CMK (cell line): Measurements from ENCODE around the gene CPA4.

- RRBS, result no CpG with 5 or more reads among the region's 1 CpG
Measured at GRCh38 chr7:130095624-130096092, 25.3 kb downstream of the KLHDC10 start.

GRCh38 chr7:130144244-130144884, 60.8 kb downstream of the TMEM209 start:
- RRBS, result no CpG with 5 or more reads among the region's 8 CpGs

GRCh38 chr7:130292865-130293458, at the start of gene CPA4:
TSS of gene CPA4 (plus strand) at chr7:130293161.
- RRBS, result no CpG with 5 or more reads among the region's 1 CpG

- RRBS, result no CpG with 5 or more reads among the region's 4 CpGs
Measured at GRCh38 chr7:130394243-130394753, 14.0 kb downstream of the CPA1 start.

GRCh38 chr7:130441535-130442066, 785 bp upstream of the CEP41 start:
- RRBS, result no CpG with 5 or more reads among the region's 9 CpGs

- RRBS, result no CpG with 5 or more reads among the region's 6 CpGs
Measured at GRCh38 chr7:130542914-130544297, 51.5 kb downstream of the MEST start.

GRCh38 chr7:130556146-130556521, 64.2 kb downstream of the MEST start:
- RRBS, result no CpG with 5 or more reads among the region's 3 CpGs

DNA sequence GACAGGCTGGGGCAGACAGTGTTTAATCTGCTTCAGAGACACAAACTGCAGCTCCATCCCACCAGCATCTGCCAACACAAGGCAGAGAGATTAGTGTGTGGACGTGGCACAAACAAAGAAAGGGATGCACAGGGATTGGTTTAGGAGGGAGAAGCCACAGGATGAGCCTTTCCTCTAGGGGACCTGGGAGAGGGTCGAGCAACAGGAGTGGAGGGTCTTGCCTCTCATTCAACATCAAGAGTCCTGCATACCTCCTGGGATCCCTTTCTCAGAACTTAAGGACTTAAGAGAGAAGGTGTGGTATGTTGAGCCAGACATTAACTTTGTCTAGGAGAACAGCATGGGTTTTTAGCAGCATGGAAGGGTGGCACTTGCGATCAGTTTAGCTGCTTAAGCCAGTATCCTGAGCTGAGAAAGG, 132.6 kb upstream of the KLF14 start:
- RRBS, result no CpG with 5 or more reads among the region's 3 CpGs

DNA sequence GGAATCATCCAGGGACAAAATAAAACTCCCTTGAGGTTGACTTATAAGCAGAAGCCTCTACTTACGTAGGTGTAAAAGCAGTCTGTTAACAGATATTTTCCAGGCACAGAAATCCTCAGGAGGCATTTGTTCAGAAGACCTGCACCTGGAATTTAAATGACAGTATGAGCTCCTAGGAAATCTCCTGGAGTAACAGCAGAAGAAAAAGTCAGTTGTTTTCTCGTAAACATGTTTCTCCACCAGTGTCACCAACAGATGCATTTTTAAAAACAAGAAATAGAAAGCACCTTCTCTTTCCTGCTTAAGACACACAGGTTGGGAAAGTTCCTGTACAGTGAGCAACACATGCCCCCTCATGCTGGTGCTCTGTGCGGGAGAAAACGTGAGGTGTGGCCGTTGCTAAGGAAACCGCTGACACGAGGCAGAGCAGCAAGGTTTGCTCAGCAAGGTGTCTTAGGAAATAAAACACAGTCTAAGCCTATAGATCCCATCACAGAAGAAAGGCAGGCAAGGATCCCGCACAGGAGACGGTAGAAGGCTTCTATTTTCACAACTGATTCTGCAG, 150.3 kb upstream of the KLF14 start:
- RRBS, result no CpG with 5 or more reads among the region's 9 CpGs

DNA sequence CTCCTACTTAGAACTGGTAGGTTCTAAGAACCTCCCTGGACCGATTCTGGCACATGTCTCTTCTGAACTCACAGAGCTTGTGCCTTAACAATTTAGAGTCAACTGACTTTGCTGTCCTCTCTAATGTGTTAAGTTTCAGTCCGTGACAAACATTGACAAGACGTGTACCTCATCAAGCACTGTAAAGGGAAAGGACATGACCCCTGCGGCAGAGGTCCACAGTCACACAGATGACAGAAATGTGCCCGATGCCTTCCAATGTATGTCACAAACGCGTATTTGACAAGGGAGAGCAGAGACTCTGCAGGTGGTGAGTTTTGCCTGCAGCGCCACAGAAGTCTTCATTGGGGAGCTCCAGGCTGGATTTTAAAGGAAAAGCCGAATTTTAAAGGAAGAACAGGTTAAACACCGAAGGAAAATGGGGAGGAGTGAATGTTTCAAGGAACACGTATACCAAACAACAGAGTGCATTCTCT, 161.1 kb upstream of the KLF14 start:
- RRBS, result no CpG with 5 or more reads among the region's 11 CpGs

GRCh38 chr7:130925466-130925785, 191.4 kb upstream of the KLF14 start:
- RRBS, result no CpG with 5 or more reads among the region's 5 CpGs

GRCh38 chr7:131031262-131032062, 296.2 kb upstream of the MKLN1 start:
- RRBS, result no CpG with 5 or more reads among the region's 9 CpGs

GRCh38 chr7:131048607-131049779, 278.7 kb upstream of the MKLN1 start:
- RRBS, result no CpG with 5 or more reads among the region's 6 CpGs

DNA sequence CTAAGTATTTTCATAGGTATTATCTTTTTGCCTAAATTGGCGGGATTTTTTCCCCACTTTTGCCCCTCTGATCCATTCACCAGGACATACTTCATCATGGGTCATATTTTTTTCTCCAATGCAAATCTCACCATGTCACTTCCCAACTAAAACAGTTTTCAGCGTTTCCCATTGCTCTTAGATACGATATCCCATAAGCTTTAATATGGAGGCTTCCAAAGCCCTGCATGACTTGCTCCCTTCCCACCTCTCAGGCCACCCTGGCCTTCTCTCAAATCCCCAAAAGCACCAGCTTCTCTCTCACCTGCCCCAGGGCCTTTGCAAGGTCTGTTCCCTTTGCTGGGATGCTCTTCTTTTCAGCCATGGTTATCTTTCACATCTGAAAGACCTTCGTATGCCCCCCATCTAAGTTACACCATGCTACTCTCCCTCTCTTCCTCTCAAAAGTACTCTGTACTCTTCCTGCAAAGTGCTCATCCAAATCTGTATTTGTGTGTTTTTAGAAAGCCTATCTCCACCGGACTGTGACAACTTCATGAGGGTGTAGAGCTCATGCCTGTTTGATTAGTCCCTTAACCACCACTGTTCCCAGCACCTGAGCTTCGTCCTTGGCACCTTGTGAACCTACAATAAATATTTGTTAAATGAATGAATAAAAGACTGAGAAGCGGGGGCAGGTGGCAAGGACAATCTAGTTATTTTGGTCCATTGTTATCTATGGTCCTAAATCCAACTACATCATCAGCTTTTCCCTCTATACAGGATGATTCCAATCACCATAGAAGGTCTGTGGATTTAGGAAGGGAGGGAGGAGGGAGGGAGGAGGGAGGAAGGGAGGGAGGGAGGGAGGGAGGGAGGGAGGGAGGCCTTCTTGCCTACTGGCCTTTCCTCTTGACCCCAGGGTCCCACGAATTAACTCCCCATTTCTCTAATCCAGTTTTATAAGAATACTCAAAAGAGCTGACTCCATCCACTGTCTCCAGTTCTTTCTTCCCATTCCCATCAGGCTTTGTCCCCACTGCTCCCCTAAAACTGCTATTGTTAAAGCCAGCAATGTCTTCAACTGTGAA, 273.6 kb upstream of the MKLN1 start:
- RRBS, result no CpG with 5 or more reads among the region's 8 CpGs

DNA sequence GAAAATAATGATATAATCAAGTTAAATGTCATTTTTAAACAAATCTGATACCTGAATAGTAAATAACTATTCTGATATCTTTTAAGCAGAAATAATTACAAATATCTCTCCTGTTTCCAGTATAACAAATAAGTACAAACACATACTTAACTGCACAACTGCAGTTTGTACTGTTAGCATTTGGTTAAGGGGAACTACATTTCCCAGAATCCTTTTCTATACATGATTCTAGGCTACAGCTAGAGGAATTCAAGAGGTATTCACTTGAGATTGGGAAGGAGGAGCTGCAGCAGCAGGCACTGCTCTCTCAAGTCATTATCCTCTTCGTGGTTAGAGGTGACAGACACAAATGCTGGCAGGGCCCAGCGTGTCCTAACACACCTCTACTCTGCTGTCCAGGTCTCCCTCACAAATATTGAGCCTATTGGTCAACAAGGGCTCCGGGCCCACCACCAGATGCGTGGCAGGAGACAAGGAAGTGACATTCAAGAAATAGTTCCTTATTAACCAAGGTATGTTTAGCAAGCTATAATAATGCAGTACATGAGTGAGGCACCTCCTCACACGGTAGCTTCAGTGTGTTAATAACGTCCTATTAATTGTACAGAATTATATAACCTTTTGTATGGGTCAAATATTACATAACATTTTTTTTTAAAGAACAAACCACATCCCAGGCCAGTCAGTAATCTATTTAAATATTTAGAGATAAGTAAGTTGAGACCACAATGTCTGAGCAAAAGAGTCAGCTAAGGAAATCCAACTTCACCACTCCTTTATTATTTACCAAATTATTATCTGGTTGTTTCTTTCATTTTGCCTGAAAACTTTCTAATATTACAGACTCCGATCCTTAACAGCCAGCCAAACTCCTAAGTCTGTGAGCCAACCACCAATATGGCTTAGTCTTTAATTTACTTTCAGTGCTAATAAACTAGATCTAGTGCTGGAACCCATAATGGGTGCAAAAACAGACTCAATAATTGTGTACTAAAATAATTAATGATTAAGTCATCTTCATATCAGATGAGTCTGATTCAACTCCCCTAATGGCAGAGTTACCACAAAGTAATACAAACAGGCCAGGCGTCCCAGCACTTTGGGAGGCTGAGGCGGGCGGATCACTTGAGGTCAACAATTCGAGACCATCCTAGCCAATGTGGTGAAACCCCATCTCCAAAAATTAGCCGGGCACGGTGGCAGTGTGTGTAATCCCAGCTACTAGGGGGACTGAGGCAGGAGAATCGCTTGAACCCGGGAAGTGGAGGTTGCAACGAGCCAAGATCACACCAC, 254.7 kb upstream of the MKLN1 start:
- RRBS, result no CpG with 5 or more reads among the region's 16 CpGs

DNA sequence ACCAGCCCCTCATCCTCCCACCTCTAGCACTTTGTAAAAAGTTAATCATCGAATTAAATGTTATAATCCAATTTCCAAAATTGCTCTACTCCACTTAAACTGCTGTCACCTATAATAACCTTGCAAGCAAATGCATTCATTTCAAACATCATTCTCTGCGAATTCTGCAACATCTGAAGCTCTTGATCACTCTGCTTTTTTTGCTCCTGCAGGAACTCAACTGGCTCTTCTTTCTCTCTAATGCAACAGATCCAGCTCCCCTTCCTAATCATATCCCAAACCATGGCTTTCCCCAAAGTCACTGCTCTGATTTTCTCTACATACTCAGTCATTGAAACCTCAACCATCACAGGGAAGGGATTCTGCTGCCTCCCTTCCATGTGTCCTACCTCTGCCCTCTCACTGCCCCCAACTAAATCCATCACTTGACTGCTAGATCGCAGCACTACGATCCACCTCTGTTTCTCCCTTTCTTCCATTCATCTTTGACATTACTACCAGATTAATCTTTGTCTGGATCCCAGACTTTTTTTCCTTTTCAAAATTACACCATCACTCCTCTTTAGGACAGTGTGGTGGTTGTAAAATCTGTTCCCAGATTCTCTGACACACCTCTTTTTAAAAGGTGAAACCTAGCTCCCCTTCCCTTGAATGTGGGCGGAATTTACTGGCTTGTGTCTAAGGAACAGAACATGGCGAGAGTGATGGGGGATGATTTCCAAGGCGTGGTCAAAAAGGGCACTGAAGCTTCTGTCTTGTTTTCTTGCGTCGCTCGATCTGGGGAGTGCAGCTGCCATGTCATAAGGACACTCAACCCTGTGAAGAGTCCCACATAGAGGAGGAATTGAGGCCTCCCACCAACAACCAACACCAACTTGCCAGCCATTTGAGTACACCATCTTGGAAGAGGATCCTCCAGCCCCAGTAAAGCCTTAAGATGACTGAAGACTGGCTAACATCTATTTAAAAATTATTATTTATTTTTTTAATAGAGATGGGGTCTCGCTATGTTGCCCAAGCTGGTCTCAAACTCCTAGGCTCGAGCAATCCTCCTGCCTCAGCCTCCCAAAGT, 245.3 kb upstream of the MKLN1 start:
- RRBS, result no CpG with 5 or more reads among the region's 12 CpGs

- RRBS, result 2% methylated on average over 12 of the region's 16 CpGs
Measured at GRCh38 chr7:131107305-131107538, 220.5 kb upstream of the MKLN1 start.

DNA sequence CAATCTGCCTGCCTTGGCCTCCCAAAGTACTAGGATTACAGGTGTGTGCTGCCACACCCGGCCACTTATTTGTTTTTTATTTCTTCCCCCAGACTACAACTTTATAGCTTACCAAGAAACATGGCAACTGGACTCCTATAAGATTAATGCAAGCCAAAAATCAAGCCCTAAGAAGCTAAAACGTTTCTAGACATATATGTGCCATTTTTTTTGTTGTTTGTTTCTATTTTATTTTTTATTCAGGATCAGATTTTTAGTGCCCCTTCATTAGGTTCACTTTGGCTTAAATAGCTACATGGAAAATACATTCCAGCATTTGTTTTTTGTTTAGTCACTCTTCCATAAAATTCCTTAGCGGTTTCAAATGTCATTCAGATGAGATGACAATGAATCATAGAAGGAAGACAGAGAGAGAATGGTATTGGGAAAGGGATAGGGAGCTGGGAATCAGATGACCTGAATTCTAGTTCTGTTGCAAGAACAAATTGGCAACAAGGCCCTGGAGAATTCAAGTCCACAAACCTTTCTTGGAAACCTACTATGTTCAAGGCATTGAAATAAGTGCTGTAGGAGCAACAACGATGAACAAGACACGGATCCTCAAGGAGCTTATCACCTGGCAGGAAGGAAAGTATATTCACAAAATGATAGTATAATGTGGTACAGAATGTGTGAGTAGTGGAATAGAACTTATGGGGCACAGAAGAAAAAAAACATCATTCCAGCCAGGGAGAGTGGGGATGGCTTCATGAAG, 163.1 kb upstream of the MKLN1 start:
- RRBS, result no CpG with 5 or more reads among the region's 5 CpGs

DNA sequence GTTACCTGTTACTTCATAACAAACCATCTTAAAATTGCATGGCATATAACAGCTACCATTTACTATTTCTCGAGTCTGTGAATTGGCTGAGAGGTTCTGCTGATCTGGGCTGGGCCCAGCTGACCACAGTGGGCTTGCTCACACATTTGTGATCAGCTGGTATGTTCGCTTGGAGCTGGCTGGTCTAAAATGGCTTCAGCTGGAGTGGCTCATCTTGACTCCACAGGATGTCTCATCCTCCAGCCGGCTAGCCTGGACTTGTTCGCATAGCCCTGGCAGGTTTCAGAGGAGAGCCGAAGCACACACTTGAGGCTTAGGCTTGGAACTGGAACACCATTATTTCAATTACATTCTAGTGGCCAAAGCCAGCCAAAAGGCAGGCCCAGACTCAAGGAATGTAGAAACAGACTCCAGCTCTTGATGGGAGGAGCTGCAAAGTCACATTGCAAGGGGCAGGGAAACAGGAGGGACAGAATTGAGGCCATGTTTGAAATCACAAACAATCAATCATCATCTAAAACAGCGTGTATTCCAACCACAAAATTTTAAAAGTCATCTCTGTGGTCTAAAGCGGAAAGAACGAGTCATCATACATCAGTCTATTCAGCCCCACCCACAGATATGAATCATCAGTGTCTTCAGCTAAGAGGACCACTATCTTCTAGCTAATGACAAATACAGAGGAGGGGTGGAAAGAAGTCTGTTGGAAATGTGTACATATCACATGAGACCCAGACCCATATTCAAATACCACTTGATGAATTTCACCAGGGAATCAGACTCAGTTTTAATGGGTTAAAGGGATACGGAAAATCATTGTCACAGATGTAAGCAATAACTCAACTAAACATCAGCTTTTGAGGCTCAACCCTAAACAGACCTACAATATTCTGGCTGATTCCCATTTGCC, 139.1 kb upstream of the MKLN1 start:
- RRBS, result no CpG with 5 or more reads among the region's 9 CpGs

GRCh38 chr7:131219533-131220055, 108.1 kb upstream of the MKLN1 start:
- RRBS, result no CpG with 5 or more reads among the region's 6 CpGs